ENCODE data around the gene LTA4H.

DNA sequence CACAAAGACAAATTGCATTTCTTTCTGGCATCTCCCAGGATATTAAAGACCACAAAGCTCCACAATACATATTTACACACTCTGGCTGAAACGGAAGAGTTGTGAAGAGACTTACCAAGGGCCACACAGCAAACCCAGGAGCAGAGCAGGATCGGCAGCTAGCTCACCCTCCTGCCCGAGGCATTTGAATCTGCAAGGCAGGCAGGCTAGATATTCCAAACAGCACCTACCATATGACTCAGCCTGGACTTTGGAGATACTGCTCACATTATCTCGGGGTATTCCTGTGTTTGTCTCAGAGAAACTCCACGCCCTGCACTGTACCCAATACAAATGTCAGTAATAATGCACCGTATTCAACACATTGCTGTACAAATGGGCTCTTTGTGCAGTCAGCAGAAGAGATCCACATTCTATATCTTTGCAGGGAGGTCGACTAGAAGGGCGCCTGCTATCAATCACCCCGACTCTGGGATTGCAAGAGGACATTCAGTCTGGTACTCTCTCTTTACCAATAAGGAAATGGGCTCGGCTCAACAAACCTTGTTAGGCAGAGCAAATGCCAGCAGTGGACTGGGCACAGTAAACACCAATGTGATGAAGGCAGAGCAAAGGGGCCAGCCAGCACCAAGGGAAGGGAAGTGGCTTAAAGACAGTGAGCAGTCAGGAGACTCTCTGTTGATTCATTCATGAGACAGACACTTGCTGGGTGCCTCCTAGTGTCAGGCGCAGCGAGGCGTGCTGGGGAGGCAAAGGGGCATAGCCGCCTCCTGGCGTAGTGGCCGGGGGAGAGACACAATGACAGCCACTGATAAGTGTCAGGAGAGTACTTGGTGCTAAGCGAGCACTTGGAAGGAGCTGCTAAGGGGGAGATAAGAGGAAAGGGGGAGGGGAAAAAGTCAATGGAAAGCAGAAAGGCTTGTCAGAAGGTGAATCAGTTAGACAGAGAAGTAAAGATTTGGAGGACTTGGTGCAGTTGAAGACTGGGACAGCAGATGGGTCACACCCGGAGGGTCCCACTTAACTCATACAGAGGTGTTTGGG, 34.2 kb downstream of the TMCC3 start:
- CAGE, long polyA plus RNA, result no peak
- RRBS, result no CpG with 5 or more reads among the region's 18 CpGs

DNA sequence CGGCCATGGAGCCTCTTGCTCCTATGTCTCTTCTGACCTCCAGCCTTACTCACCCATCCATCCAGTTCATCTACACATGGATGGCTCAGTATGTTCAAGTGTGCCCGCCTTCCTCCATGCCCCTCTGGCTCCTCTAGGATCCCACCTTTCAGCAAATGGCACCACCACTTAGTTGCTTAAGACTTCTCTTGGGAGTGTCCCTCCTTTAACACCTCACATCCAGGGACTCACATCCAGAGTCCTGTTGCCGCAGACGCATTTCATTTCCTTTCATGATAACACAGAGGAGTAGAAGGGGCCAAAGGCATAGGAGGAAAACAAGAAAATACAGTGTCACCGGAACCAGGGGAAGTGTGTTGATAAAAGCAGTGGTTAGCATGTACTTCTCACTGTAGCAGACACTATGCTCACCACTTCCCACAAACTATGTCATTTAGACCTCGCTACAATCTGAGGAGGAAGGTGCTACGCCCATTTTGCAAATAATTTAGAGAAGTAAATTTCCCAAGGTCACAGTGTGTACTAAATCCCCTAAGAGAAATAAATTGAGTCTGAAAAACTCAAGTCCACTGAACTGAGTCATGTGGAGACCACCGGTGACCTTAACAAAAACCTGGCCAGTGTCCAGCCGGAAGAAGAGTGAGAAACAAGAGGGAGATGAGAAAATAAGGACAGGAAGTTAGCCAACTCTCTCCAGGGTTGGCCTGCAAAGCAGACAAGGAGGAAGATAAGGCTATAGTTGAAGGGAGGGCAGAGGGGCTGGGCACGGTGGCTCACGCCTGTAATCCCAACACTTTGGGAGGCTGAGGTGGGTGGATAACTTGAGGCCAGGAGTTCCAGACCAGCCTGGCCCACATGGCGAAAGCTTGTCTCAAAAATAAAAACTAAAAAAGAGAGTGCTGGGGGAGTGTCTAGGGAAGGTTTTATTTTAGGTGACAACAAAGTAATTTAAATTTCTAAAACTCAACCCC, 25.7 kb upstream of the TMCC3 start:
- CAGE, long polyA plus RNA, result no peak
- RRBS, result no CpG with 5 or more reads among the region's 12 CpGs

- CAGE, long polyA plus RNA, result no peak
- RRBS, result no CpG with 5 or more reads among the region's 10 CpGs
These were observed 3.7 kb downstream of the USP44 start for GRCh38 chr12:95547410-95548073.

- CAGE, long polyA plus RNA, result no peak
- RRBS, result 3% methylated on average over 37 of the region's 86 CpGs
These were observed 2.2 kb downstream of the USP44 start for GRCh38 chr12:95548633-95549824.

- CAGE, long polyA plus RNA, result no peak
- RRBS, result no CpG with 5 or more reads among the region's 13 CpGs
These were observed 737 bp downstream of the SNRPF start for GRCh38 chr12:95859406-95859971.

DNA sequence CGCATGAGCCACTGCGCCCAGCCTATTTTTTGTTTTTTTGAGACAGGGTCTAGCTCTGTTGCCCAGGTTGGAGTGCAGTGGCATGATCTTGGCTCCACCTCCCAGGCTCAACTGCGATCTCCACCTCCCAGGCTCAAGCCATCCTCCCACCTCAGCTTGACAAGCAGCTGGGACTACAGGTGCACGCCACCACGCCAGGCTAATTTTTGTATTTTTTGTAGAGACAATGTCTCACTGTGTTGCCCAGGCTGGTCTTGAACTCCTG, 1.2 kb downstream of the AMDHD1 start:
- CAGE, long polyA plus RNA, result no peak
- RRBS, result no CpG with 5 or more reads among the region's 5 CpGs

- CAGE, long polyA plus RNA, result start-site peak on the minus strand at chr12:96035571-96035620, 885 and 529 reads in 2 replicates
- RRBS, result 1% methylated on average over 13 of the region's 70 CpGs
These were observed at the start of gene LTA4H for GRCh38 chr12:96034996-96036306. LTA4H (minus strand) TSS chr12:96035587.

- CAGE, long polyA plus RNA, result no peak
- RRBS, result no CpG with 5 or more reads among the region's 10 CpGs
These were observed 43.5 kb downstream of the ELK3 start for GRCh38 chr12:96237503-96238254.

DNA sequence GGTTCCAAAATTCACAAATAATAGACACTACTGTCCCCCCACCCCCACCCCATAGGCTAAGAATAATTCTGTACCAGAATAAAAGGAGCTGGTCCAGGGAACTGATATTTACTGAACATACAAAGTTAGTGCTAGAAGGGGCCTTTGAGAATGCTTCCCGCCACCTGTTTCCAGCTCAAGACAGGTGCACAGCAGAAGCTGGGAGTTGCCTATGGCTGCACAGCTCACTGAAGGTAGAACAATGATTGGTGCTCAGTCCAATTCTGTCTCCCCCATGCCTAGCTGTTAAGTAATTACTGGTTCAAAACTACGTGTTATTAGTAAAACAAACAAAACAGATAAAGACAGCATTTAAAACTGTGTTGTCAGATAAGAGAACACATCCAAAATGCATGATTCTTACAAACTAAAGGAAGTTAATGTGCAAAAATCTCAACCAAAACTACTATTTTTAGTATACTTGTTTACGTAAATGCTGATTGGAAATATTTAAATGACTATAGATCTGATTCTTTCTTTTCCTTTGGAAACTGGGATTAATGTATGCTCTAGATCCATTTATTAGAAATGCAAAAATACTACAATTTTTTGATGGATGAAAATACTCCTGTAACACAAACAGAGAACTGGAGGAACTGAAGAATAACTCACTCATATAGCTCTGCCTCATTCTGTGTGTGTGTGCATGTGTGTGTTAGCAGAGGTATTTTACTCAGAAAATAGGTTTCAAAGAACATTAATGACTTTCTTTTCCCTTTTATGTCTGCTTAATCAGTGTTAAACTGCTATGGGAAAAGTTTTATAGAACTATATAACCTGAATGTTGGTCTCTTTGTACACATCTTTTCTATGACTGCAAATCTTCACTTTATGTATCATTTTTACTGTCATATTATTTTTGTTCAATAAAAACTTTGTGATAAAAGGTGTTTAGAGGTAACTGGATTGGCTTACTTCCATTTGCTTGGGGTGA, 75.0 kb downstream of the ELK3 start:
- CAGE, long polyA plus RNA, result no peak
- RRBS, result no CpG with 5 or more reads among the region's 3 CpGs

GRCh38 chr12:96315609-96316652, 84.3 kb downstream of the CDK17 start:
- CAGE, long polyA plus RNA, result no peak
- RRBS, result no CpG with 5 or more reads among the region's 35 CpGs

GRCh38 chr12:96352380-96352988, 47.8 kb downstream of the CDK17 start:
- CAGE, long polyA plus RNA, result no peak
- RRBS, result no CpG with 5 or more reads among the region's 1 CpG

- CAGE, long polyA plus RNA, result no peak
- RRBS, result no CpG with 5 or more reads among the region's 1 CpG
These were observed 1.6 kb downstream of the CDK17 start for GRCh38 chr12:96398777-96398851.

GRCh38 chr12:96400793-96401843, 879 bp upstream of the CDK17 start:
- CAGE, long polyA plus RNA, result no peak
- RRBS, result 43% methylated on average over 2 of the region's 23 CpGs

GRCh38 chr12:96446267-96446641, 43.1 kb upstream of the CFAP54 start:
- CAGE, long polyA plus RNA, result no peak
- RRBS, result no CpG with 5 or more reads among the region's 2 CpGs

GRCh38 chr12:96502637-96503088, 13.3 kb downstream of the CFAP54 start:
- CAGE, long polyA plus RNA, result no peak

GRCh38 chr12:97024852-97025514, 117.9 kb downstream of the NEDD1 start:
- CAGE, long polyA plus RNA, result no peak
- RRBS, result no CpG with 5 or more reads among the region's 4 CpGs

DNA sequence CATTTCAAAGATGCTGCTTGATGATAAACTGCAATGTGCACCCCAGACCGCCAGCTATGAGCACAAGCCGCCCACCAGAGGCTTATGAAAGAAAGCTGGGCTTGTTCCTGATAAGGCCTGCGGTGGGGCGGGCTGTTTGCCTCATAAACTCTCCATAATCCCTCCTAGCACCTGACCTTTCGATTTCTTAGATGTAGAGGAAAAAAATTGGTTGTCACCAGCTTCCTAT, 759.3 kb upstream of the TMPO start:
- CAGE, long polyA plus RNA, result no peak
- RRBS, result no CpG with 5 or more reads among the region's 5 CpGs

GRCh38 chr12:98274760-98275163, 240.6 kb upstream of the TMPO start:
- CAGE, long polyA plus RNA, result no peak
- RRBS, result no CpG with 5 or more reads among the region's 2 CpGs

GRCh38 chr12:98553409-98553922, 38.1 kb downstream of the TMPO start:
- CAGE, long polyA plus RNA, result no peak
- RRBS, result no CpG with 5 or more reads among the region's 12 CpGs

- CAGE, long polyA plus RNA, result start-site peak on the minus strand at chr12:98601609-98601708, 36 and 61 reads in 2 replicates
- RRBS, result no CpG with 5 or more reads among the region's 16 CpGs
These were observed 8.2 kb downstream of the SLC25A3 start for GRCh38 chr12:98601334-98602447.

Measured in osteoblast (primary cell).